Mesenchymal stem cell of adipose (primary cell): ENCODE measurements around the gene ANKRD34B.

DNA sequence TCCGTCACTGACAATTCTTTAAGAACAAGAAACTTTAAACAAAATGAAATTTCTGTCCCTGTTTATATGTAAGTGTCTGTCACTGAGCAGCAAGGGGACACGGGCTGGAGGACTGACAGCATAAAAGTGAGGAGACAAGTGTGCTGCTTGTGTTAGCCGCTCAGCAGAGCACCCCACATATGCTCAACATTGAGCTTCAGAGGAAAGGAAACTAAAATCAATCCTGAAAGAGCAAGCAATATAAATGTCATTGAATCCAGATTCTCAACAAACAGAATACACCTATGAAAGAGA lies 115.2 kb downstream of the WDR41 start:
- CAGE, long polyA plus RNA = no peak

- CAGE, long polyA plus RNA = no peak
Observed at GRCh38 chr5:77630483-77631375, 7.8 kb downstream of the OTP start.

- CAGE, long polyA plus RNA = no peak
Observed at GRCh38 chr5:77767363-77768385, 8.5 kb downstream of the TBCA start.

DNA sequence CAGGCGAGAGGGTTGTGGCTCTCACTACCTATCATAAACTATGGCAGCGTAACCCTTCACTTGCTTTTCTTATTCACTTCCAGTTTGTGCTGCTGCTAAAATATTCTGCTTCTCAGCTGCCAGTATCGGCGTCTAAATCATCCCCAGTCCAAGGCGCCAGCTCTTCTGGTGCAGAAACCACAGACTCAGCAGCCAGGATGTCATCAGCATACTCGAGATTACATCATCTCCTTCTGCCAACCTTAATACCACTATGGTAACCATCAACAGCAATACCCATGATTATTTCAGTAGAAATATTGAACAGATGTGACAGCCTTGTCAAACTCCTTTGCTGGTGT lies 159.9 kb upstream of the TBCA start:
- CAGE, long polyA plus RNA = no peak

GRCh38 chr5:78103523-78103780 lies 191.0 kb downstream of the AP3B1 start:
- CAGE, long polyA plus RNA = no peak

GRCh38 chr5:78593357-78594145 lies 55.0 kb downstream of the LHFPL2 start:
- CAGE, long polyA plus RNA = no peak

GRCh38 chr5:78627529-78628015 lies 21.0 kb downstream of the LHFPL2 start:
- CAGE, long polyA plus RNA = no peak

GRCh38 chr5:78628016-78628762 lies 20.4 kb downstream of the LHFPL2 start:
- CAGE, long polyA plus RNA = no peak

- CAGE, long polyA plus RNA = no peak
Observed at GRCh38 chr5:79074645-79075080, 5.1 kb downstream of the BHMT2 start.

DNA sequence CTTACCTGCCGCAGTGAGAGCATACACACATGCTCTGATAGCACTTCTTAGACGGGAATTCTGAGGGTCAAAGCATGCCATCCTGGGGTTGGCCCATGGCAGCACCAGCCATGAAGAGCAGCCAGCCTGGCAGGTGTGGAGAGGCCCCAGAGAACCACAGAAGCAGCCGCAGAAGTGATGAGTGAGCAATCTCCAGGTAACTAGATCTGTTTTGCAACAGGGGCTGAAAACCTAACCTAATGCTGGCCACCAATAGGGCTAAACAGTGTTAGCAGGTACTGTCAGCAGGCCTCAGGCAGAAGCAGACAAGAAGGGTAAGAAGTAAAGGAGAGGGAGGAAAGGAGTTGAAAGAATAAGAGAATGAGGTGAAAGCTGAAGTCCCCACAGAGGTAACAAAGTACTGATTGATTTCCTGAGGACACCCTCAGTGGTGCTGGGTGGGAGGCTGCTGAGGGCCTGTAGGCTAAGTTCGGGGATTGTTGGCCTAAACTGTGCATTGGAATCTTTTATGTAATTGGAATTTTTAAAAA lies 33.6 kb upstream of the HOMER1 start:
- CAGE, long polyA plus RNA = no peak

DNA sequence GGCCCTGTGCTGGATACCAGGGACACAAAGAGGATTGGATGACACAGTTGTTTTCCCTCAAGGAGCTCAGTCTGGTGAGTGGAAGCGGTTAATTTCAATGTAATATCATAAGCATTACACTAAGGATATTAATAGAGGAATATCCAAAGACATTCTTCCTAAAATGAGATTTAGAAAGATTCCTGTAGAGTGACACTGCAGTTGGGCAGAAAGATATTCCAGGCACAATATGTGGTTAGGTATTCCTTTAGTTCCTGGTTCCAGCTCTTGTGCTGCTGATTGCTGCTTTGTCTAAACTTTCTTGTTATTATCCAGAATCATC lies 6.0 kb downstream of the CMYA5 start:
- CAGE, long polyA plus RNA = no peak

GRCh38 chr5:79695960-79696530 lies 6.4 kb downstream of the CMYA5 start:
- CAGE, long polyA plus RNA = no peak

GRCh38 chr5:80153392-80154217 lies 102.2 kb downstream of the SERINC5 start:
- CAGE, long polyA plus RNA = no peak

DNA sequence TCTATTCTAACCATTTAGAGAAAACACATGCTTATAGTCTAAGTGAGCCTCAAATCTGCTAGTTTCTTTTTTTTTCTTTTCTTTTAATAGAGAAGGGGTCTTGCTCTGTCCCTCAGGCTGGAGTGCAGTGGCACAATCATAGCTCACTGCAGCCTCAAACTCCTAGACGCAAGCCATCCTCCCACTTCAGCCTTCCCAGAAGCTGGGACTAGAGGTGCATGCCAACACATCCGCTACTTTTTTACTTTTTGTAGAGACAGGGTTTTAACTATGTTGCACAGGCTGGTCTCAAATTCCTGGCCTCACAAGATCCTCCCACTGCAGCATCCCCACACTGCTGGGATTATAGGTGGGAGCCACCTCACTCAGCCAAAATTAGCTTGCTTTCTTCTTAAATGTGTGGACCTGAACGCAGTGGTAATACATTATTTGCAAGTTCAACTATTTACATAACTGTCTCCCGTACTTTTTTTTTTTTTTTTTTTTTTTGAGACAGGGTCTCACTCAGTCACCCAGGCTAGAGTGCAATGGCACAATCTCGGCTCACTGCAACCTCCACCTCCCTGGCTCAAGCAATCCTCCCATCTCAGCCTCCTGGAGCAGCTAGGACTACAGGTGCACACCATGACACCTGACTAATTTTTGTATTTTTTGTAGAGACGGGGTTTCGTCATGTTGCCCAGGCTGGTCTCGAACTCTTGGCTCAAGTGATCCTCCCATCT lies 66.0 kb downstream of the SERINC5 start:
- CAGE, long polyA plus RNA = no peak

GRCh38 chr5:80254789-80255441 lies 933 bp downstream of the SERINC5 start:
- CAGE, long polyA plus RNA = no peak

DNA sequence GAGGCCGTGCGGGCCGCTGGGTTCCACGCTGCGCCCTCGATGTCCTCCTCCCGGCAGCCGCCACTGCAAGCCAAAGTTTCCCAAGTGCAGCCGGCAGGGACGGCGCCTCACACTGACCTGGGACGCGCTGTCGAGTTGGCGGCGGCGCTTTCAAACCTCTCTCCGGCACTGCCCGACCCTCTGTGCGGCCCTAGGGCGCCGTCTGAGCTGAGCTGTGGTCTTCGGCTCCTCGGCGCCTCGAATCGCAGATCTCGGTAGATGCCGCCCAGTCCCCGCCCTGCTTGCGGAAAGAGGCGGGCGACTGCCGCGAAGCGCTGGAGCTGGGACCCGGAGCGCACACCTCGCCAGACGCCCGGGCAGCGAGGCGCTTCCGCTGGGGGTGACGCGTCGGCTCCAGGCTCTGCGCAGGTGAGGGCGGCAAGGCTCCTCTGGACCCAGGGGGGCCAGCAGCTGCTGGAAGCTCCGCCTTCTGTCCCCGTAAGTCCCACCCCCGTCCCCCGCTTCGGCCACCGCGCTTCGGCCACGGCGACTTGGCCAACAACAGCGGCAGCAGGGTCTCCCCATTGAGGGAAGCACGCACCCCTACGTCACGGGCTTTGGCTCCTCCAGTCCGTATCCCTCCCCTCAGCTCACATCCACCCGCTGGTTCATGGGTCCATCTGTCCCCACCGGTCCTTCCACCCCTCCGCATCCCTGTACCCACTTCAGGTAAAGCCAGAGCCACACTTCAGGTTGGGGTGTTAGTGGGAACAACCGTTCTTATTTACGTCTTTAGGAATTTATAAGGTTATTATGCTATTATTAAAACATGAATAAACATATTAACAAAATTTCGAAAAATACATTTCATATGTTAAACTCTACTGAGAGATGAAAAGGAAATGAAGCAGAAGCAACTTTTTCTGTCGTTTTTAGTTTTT lies at the start of gene ANKRD34B:
ANKRD34B (minus strand) TSS at position 244 of the 920 bp plus-strand sequence.
- CAGE, long polyA plus RNA = no peak

DNA sequence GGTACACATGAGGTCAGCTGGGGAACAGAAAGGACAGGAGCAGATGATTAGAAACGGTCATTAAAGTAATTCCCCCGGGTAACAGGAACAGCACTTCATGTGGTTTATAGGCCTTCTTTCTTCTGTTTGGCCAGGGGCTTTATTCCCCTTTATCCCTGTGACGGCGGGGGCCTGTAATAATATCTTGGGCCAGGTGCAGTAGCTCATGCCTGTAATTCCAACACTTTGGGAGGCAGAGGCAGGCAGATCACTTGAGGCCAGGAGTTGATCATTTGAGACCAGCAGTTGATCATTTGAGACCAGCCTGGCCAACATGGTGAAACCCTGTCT lies 30.4 kb upstream of the MSH3 start:
- CAGE, long polyA plus RNA = no peak

DNA sequence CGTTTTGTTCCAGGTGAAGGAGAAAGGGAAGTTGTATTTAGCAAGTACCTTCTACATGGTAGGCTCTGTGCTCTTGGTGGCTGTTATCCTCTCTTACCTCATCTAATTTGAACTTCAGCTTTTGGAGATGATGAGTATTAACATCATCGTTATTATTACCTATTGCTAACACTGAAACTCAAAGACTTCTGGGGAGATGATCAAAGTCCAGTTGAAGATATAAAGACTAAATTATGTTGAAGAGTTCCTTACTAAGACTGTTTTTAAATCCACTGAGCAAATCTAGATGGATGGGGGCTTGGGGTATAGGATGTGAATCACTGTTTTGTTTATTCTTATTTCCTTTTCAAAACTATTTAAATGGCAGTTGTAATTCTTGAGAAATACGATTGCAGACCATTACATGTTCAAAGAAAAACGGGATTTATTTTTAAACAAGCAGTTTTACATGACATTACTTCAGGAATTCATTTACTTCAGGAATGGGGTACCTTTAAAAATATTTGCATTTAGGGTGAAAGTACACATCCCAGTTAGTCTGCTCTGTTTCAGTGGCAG lies 4.3 kb downstream of the RASGRF2 start:
- CAGE, long polyA plus RNA = no peak

- CAGE, long polyA plus RNA = no peak
Observed at GRCh38 chr5:80984231-80984474, 24.0 kb downstream of the RASGRF2 start.

GRCh38 chr5:81254796-81255538 lies 21.8 kb downstream of the CKMT2 start:
- CAGE, long polyA plus RNA = no peak